HT1080 (cell line): ENCODE measurements around the genes PMVK, PYGO2, SLC50A1, HCN3, ASH1L and MSTO1.

GRCh38 chr1:154840148-154841251 is 29.6 kb downstream of the KCNN3 start:
RAMPAGE:
- cytosol, long total RNA = no peak
- long total RNA = no peak
- nucleus, long total RNA = no peak

GRCh38 chr1:154846630-154847562 is 23.2 kb downstream of the KCNN3 start:
RAMPAGE:
- cytosol, long total RNA = no peak
- long total RNA = no peak
- nucleus, long total RNA = no peak

GRCh38 chr1:154859770-154860201 is 10.3 kb downstream of the KCNN3 start:
RAMPAGE:
- cytosol, long total RNA = no peak
- long total RNA = no peak
- nucleus, long total RNA = no peak

DNA sequence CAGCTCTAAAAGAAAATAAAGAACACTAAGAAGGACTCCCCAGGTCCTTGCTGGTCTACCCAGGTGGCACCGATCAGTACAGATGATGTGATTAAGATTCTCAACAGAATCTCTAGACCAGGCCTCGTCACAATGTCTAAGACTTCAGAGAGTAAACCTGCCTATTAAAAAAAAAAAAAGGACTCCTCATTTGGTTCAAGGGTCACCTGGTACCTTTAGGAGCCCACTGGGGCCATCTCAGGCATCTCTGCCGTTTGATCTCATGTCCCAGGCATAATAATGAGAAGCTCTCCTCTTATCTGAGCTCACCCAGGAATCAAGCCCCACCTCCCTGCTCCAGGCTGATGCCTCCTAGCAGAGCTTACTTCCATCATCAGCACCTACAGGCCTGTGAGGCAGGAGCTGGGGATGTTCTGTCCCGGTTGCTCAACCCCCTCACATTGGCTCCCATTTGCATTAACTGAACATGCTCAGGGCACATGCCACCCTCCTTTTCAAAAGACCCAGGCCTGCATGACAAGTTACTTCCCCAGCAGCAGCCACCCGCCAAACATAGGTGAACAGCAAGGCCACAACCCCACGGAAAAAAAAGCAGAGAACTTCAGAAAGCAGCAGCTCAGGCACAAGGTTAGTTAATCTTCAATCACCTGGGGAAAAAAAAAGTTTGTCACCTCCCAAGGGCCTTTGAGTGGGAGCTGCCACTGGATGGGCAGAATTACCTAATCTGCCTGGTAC is 4.7 kb downstream of the KCNN3 start:
RAMPAGE:
- cytosol, long total RNA = no peak
- long total RNA = no peak
- nucleus, long total RNA = no peak

RAMPAGE:
- cytosol, long total RNA = no peak
- long total RNA = no peak
- nucleus, long total RNA = no peak
These were observed at the start of gene PMVK for GRCh38 chr1:154936338-154937131. Gene PMVK (minus strand): TSS chr1:154936719.

RAMPAGE:
- cytosol, long total RNA = no peak
- long total RNA = start-site peak on the minus strand at chr1:154961722-154961794, 39 reads
- nucleus, long total RNA = no peak
These were observed at the start of gene PYGO2 for GRCh38 chr1:154961615-154962920. Gene PYGO2 (minus strand): TSS chr1:154961782.

GRCh38 chr1:155004067-155004456 is 1.5 kb downstream of the ZBTB7B start:
RAMPAGE:
- cytosol, long total RNA = no peak
- long total RNA = no peak
- nucleus, long total RNA = no peak

GRCh38 chr1:155009386-155010203 is 7.0 kb downstream of the ZBTB7B start:
RAMPAGE:
- cytosol, long total RNA = no peak
- long total RNA = no peak
- nucleus, long total RNA = no peak

DNA sequence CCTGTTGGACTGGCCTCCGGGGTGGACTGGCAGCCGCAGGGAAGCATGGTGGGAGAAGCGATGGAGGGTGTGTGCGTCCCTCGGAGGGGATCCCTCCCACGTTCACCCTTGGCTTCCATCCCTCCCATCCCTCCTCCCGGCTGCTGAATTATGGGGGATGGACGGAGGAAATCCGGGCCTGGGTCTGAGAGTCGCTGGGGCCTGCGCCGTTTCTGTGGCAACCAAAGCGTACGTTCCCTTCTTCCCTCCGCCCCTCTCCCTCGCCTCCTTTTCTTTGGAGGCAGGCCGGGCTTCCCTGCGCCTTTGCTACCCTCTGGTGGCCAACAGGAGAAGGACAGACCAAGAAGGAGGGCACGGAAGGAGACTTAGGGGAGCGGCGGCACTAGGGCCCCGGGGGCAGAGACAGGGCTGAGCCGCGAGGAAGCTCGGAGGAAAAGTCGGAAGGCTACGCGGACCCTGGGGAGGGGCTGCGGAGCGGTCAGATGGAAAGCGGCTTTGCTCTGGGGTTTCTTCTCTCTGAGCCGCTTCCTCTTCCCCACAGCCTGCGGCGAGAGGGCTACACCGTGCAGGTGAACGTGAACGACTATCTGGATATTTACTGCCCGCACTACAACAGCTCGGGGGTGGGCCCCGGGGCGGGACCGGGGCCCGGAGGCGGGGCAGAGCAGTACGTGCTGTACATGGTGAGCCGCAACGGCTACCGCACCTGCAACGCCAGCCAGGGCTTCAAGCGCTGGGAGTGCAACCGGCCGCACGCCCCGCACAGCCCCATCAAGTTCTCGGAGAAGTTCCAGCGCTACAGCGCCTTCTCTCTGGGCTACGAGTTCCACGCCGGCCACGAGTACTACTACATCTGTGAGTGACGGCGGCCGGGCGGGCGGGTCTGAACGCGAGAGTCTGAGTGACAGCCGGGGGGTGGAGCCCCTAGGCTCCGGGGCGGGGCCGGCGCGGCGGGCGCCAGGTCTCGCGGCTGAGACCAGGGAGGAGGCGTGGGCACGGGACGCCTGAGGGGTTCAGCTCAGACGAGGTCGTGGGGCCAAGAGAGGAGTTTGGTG is 6.2 kb downstream of the EFNA3 start:
RAMPAGE:
- cytosol, long total RNA = no peak
- long total RNA = no peak
- nucleus, long total RNA = no peak

DNA sequence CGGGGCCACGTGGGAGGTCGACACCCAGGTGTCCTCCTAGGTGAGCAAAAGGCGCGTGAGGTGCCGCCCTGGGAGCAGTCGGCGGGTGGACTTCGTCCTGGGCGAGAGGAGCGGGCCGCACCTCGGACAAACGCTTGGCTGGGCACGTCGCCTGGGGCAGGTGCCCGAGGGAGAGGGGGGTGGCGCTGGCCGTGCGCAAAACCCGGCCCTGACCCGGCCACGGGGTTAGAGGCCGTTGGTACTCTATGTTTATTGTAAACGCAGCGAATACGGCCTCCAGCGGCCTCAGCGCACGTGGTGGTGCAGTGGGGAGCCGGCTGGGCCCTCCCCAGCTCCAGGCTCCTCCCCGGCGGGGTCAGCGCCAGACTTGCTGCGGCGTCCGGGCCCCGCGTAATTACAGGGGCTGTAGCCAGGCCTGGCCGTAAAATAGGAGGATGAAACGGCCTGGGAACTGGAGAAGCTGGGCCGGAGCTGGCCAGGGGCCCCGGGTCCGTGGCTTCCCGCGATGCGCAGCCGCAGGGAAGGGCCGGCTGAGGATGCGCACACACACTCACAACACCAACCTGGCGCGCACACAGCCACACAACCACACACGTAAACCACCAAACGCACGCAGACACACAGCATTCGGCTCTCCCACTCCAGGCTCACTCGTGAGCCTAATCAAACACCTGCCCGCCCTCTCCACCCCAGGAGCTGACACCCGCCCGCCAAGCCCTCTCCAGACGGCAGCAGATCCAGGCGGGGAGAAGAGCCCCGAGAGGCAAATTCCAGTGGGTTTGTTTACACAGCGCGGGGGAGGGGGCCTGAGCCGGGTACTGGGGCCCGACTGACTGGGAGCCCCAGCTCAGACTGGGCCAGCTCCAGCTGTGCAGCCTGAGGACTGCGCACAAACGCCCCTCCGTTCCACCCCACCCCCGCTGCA is 1.5 kb upstream of the EFNA1 start:
RAMPAGE:
- cytosol, long total RNA = no peak
- long total RNA = no peak
- nucleus, long total RNA = no peak

DNA sequence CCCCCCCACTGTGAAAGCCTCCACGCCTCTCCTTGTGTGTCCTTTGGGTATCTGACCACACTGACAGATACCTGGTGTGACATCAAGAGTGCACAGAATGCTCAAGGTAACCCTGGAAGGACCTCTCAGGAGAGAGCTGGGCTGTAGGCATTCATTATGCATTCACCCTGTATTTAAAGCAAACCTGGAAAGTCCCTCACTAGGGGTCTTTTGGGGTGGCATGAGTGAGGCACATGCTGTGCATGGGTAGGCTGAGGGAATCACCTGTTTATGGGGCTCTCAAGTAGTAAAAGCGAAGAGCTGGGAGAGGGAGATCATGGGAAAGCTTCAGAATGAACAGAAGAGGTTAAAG is 702 bp downstream of the EFNA1 start:
RAMPAGE:
- cytosol, long total RNA = no peak
- long total RNA = no peak
- nucleus, long total RNA = no peak

DNA sequence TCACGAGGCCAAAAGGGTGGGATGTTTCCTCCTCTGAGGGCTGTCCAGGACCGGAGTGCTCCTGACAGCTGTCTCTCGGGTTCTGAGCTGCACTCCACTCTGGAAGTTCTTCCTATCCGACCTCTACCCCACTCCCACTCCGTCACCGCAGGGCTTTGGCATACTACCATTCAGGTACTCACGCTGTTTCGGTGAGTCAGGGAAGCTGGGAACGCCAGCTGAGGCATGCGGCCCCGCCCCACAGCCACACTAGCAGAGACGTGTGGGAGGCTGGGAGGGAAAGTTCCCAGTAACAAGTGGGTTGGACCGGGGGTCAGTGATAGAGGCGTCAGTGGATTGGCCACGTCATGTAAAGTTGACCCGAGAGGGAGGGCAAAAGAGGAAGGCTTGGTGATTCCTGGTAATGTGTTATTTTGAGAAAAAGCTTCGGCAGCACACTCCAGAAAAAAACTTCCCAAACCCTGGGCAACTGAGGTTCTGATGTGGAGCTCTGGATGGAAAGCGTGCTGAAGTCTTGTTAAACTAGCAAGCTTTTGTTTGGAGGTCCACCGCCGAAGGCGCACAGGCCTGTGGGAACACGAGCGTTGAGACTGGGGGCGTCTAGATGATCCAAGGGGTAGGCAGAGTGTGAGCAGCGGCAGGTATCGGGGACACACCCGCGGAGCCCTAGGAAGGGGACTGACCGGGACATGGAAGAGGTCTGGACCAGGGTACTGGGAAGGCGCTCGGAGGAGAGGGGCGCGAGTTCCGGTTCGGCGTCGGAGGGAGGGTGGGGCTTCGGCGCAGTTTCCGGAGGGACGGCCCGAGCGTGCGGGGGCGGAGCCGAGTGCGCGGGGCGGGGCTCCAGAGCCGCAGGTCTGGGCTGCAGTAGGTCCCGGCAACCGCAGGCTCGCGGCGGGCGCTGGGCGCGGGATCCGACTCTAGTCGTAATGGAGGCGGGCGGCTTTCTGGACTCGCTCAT is at the start of gene SLC50A1:
Gene SLC50A1, plus strand, starts transcription at position 870 of the 961 bp plus-strand sequence.
RAMPAGE:
- cytosol, long total RNA = start-site peak on the plus strand centred at position 869 of the sequence, 84 bp wide, 253 and 69 reads in 2 replicates
- long total RNA = start-site peak on the plus strand centred at position 861 of the sequence, 68 bp wide, 169 reads
- nucleus, long total RNA = no peak

GRCh38 chr1:155220220-155220599 is 11.7 kb downstream of the MTX1 start:
RAMPAGE:
- cytosol, long total RNA = no peak
- long total RNA = no peak
- nucleus, long total RNA = no peak

RAMPAGE:
- cytosol, long total RNA = no peak
- long total RNA = no peak
- nucleus, long total RNA = no peak
These were observed at the start of gene HCN3 for GRCh38 chr1:155276909-155277931. Gene HCN3 (plus strand): TSS chr1:155277463.

RAMPAGE:
- cytosol, long total RNA = no peak
- long total RNA = no peak
- nucleus, long total RNA = no peak
These were observed 1.3 kb upstream of the RUSC1 start for GRCh38 chr1:155319388-155319736.

RAMPAGE:
- cytosol, long total RNA = no peak
- long total RNA = no peak
- nucleus, long total RNA = no peak
These were observed 112.4 kb downstream of the RUSC1 start for GRCh38 chr1:155433036-155433494.

RAMPAGE:
- cytosol, long total RNA = no peak
- long total RNA = no peak
- nucleus, long total RNA = no peak
These were observed 94.3 kb downstream of the ASH1L start for GRCh38 chr1:155468215-155468841.

GRCh38 chr1:155562249-155562859 is at the start of gene ASH1L:
Gene ASH1L (minus strand): TSS chr1:155562803.
RAMPAGE:
- cytosol, long total RNA = start-site peak on the minus strand at chr1:155562774-155562905, 113 and 129 reads in 2 replicates
- long total RNA = no peak
- nucleus, long total RNA = no peak

RAMPAGE:
- cytosol, long total RNA = no peak
- long total RNA = no peak
- nucleus, long total RNA = no peak
These were observed at the start of gene MSTO1 for GRCh38 chr1:155609533-155610304. Gene MSTO1 (plus strand): TSS chr1:155610218.

GRCh38 chr1:155637079-155637477 is 27.1 kb downstream of the MSTO1 start:
RAMPAGE:
- cytosol, long total RNA = no peak
- long total RNA = no peak
- nucleus, long total RNA = no peak